Epithelial cell of proximal tubule (primary cell): Measurements from ENCODE around the genes HOXA7 and HOXA11.

DNA sequence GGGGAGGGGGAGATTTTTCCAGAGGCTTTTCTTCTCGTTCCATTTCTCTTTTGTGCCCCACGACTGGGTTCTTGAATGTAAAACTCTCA is 560 bp upstream of the PALS2 start:
- RAMPAGE, long total RNA = no peak
- RRBS = no CpG with 5 or more reads among the region's 2 CpGs

GRCh38 chr7:24572937-24573073 is 447 bp upstream of the PALS2 start:
- RAMPAGE, long total RNA = no peak
- RRBS = 2% methylated on average over 6 of the region's 11 CpGs

GRCh38 chr7:24755916-24756577 is 1.2 kb downstream of the GSDME start:
- RAMPAGE, long total RNA = no peak
- RRBS = no CpG with 5 or more reads among the region's 11 CpGs

- RAMPAGE, long total RNA = no peak
- RRBS = no CpG with 5 or more reads among the region's 6 CpGs
Measured at GRCh38 chr7:24877783-24878448, 102.1 kb downstream of the OSBPL3 start.

DNA sequence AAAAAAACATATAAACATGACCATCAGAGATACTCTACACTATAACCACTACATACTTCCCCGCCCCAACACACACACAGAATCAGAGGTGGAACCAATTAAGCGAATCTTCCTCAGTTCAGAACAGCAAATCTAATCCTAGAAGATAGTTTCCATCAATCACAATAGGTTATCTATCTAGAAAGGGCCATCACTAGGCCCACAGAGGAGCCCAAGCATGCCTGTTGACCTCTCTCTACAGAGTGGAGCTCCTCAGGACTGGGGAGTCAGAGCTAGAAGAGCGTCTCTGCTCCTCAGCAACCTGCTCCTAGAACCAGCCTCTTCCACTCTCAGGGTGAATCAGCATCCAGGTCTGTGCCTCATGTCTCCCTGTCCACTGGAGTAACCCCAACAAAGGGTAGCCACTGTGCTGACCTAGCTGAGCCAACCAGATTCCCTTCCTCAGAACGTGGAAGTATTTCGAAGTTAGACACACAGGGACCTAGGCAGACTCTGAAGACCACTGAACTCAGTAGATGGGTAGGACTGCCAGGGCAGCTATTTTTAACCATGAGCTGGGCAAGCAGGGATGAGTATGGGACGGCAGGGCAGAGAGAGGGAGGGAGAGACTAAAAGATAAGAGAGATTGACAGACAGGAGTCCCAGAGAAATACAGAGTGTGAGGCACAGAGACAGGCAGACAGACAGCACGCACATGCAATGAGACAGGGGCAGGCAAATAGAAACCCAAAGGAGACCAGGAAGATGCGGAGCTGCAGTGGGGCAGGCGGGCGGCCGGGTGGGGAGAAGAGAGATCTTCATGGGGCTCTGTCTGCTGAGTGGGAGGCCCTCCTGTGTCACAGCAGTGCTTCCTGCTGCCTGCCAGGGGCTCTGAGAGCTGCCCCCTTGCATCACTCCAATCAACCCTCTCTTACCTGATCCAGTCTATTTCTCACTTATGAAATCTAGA is 56.7 kb downstream of the OSBPL3 start:
- RAMPAGE, long total RNA = no peak
- RRBS = no CpG with 5 or more reads among the region's 11 CpGs

- RAMPAGE, long total RNA = no peak
- RRBS = no CpG with 5 or more reads among the region's 6 CpGs
Measured at GRCh38 chr7:25118393-25118956, 6.6 kb downstream of the CYCS start.

DNA sequence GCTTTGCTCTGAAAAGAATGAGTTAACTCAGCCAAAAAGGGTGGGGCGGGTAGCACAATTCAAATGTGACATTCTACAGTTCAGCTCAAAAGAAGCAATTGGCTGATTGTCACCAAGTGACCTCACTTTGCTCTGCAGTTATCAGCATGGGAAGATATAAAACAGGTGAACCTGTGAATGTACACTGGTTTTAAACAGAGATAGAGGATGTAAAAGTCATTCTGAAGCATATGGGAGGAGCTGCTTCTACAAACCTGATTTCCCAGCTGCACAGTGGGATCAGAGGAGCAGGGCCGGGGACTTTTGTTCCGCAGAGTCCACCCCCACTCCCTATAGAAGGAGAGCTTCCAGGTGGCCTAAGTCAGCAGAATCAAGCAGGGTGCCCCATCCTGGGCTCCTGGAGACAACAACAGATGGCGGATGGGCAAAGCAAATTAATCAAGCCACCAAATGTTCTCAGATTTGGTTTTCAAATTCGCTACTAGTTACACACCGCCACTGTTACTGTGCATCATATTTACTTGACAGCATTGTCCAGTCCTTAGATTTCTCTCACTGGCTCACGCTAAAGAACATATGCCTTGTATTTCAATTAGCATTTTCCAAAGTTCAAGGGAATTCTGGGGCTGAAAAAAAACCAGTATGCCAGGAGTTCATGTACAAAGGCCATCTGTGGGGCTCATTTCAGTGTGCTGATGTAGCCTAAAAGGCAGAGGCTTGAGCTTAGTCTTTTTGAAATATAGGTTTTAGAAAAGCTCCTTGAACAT is 27.6 kb upstream of the NPVF start:
- RAMPAGE, long total RNA = no peak
- RRBS = no CpG with 5 or more reads among the region's 7 CpGs

DNA sequence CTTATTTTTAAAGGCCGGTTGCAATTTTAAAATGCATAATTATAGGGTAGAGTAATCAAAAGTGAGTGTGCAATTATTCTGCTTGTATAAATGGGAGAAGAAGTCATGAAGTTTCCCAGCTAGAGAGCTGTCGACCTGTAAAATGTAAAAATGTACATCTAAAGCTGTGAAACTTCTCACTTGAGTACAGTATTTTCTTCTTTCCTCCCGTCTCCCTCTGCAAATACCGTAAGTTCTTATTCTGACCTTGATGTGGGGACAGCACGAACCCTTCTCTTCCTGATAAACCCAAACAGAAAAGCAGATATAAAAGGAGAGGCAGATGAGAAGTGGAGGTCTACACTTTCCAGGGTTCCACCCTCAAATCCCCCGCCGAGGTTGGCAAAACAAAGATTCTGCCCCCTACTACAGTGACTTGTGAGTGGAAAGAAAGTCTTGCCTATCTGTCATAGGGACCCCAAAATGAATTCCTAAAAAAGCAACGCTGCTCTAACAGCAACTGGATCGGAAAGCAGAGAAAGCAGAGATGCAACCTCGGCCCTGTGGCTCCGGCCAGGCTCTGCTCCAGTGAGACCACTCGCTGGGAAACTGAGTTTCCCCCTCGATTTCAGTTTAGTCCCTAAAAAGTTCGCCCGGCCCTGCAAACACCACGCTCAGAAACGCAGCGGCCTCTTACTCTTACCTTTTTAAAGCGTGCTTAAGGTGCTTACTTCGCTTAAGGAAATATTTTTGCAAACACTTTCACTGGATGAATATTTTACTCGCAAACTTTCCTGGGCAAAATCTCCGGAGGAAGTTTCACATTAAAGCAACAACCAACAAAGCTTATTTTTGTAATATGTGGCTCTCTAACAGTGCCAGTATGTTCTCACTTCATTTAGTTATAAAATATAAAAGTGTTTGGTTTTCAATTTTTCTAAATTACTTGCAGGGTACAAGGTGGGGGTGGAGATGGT is 298.0 kb upstream of the NFE2L3 start:
- RAMPAGE, long total RNA = no peak
- RRBS = 20% methylated on average over 5 of the region's 22 CpGs

GRCh38 chr7:25860250-25861025 is 291.6 kb upstream of the NFE2L3 start:
- RAMPAGE, long total RNA = no peak
- RRBS = 18% methylated on average over 7 of the region's 32 CpGs

DNA sequence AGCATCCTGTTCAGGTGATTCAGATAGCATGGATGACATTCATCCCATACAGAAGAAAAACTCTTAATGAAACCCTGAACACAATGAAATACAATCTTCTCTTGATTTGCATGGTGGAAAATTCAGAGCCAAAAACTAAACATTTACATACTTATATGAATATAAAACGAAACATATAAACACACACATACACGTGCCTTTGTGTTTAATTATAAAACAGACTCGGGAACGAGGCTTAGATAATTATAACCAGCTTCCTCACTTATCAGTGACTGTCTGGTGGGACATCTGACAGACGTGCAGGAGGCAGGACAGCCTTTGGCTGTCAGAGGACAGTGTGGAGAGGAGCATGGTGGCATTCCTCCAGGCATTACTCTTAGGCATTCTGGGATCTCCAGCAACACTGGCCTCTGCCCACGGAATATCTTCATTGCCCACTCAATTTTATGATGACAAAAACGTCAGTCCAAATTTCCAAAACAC is 262.3 kb upstream of the NFE2L3 start:
- RAMPAGE, long total RNA = no peak
- RRBS = no CpG with 5 or more reads among the region's 7 CpGs

DNA sequence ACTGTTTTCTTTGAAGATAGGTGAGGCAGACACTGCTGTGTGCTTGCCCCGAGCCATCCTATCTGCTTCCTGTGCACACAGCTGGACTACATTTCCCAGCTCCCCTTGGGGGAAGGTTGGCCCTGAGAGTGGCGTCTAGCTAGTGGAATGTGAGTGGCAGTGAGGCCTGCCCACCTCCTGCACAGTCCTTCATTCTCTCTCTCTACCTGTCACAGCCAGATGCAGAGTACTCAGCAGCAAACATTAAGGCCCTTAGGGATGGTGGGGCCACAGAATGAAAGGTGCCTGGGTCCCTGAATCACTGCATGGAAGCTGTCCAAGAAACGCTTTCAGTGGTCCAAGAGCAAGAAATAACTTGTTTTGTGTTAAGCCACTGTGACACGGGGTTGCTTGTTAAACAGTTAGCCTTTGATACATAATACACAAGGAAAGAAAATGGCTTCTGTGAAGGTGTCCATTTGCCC is 257.7 kb upstream of the NFE2L3 start:
- RAMPAGE, long total RNA = no peak
- RRBS = no CpG with 5 or more reads among the region's 4 CpGs

GRCh38 chr7:25895180-25895782 is 256.7 kb upstream of the NFE2L3 start:
- RAMPAGE, long total RNA = no peak
- RRBS = 2% methylated on average over 13 of the region's 24 CpGs

DNA sequence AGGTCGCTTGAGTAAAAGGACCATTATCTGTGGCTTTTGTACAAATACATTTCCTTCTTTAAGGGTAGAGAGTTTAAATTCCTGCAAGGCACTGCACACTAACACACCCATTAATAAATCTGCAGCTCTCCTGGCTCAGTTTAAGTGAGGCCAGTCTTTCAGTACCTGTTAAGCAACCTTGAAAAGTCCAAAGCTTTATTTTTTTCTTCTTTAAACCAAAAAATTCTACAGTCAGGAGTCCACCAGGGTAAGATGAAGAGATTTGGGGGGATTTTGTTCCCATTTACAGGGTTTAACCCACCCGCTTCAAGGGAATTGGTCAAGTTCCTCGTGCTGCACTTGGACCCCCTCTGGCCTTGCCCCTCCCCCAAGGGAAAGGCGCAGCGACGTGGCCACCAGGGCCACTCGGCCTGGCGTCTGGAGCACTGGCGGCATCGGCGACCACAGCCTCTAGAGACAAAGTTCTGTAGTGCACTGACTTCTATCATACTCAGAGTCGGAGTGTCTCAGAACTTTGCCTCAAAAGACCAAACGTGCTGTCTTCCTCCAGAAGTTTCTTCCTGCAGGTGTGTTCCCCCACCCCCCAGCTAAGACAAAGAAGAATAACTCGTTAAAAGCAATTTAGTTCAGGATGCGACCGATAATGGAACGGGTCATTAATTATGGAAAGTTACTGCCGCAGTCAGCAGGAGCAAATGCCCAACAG is 202.4 kb upstream of the NFE2L3 start:
- RAMPAGE, long total RNA = no peak
- RRBS = no CpG with 5 or more reads among the region's 18 CpGs

DNA sequence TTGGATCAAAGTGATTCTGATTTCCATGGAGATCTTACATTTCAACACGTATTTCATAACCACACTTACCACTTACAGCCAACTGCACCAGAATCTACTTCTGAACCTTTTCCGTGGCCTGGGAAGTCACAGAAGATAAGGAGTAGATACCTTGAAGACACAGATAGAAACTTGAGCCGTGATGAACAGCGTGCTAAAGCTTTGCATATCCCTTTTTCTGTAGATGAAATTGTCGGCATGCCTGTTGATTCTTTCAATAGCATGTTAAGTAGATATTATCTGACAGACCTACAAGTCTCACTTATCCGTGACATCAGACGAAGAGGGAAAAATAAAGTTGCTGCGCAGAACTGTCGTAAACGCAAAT is 15.4 kb downstream of the HNRNPA2B1 start:
- RAMPAGE, long total RNA = no peak
- RRBS = no CpG with 5 or more reads among the region's 10 CpGs

- RAMPAGE, long total RNA = no peak
- RRBS = no CpG with 5 or more reads among the region's 6 CpGs
Measured at GRCh38 chr7:26187078-26187732, 13.3 kb downstream of the HNRNPA2B1 start.

DNA sequence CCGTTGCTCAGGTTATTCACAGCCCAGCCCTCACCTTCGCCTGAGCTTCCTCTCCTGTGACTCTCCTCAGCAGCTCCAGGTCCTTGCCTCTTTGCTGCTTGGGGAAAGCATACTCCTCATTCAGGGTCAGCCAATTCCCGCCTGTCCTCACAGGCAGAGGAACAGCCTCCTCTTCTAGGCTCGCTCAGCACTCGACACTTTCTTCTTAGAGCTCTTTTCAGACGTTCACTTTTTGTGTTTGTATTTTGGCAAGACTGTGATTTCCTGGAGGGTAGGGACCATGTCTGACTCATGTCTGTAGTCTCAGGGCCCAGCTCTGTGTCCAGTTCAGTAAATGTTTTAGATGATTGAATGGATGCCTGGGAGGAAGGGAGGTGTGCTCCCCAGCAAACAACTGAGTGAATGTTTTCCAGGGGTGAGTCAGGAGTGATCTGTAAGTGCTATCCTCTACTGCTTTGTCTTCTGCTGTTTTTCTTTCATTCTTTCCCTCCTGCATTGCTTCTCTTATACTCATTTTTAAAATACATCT is 158.1 kb downstream of the SNX10 start:
- RAMPAGE, long total RNA = no peak
- RRBS = no CpG with 5 or more reads among the region's 6 CpGs

DNA sequence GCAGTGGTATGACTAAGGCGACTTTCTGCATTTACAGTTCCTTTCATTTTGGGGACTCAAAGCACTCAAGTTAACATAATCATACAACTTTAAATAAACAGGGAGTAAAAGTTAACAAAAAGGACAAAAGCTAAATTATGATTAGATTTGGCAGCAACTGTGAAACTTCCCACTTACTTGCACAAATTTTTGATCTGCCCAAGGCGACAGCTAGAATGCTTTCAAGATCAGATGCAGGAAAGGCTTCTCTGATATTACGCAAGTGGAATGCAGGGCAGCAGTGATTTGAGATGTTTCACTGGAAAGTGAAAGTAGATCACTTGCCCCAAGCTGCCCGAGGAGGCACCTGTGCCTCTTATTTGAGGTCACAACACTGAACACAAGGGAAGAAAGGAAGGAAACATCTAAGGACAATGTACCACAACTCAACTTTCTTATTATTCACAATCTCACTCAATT is 199.4 kb downstream of the SKAP2 start:
- RAMPAGE, long total RNA = no peak
- RRBS = no CpG with 5 or more reads among the region's 4 CpGs

DNA sequence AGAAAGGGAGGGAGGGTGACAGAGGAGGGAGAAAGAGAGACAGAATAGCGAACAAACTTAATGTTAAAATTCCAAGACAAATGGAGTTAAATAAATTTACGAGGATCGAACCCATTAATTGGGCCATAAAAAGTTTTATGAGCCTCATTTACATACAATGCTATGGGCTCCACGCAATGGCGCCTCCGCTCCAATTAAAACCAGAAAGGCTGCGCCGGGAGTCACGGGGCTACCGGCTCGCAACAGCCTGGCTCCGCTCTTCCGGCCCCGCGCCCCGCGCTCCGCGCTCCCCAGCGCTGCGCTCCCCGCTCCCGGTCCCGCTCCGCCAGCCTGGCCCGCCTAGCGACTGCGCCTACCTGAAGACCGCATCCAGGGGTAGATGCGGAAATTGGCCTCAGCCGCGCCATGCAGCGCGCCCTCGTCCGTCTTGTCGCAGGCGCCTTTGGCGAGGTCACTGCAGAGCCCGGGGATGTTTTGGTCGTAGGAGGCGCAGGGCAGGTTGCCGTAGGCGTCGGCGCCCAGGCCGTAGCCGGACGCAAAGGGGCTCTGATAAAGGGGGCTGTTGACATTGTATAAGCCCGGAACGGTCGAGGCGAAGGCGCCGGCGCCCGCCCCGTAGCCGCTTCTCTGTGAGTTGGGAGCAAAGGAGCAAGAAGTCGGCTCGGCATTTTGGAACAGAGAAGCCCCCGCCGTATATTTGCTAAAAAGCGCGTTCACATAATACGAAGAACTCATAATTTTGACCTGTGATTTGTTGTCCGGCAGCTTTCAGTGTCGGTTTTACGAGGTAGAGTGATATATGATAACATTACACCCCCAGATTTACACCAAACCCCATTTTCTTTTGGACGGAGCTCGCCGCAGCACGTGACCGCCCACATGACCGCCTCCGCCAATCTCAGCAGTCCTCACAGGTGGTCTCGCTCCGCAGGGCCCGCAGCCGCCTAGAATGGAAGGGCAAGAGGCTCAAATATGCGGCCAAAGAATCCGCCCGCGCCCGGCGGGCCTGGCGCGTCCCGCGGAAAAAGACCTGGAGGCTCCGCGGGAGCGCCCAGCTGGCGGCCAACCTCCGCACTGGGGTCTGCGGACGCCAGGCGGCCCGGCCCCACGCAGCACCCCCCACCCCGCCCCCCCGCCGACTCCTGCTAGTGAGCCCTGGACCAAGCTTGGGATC is at the start of gene HOXA7:
Gene HOXA7, minus strand, starts transcription at position 865 of the 1,174 bp plus-strand sequence.
- RAMPAGE, long total RNA = no peak
- RRBS = 2% methylated on average over 32 of the region's 103 CpGs

- RAMPAGE, long total RNA = no peak
- RRBS = 4% methylated on average over 4 of the region's 21 CpGs
Measured at GRCh38 chr7:27174548-27175079, 494 bp upstream of the HOXA10 start.

GRCh38 chr7:27185135-27186267 is at the start of gene HOXA11:
Gene HOXA11 (minus strand): TSS chr7:27185232.
- RAMPAGE, long total RNA = start-site peak on the minus strand at chr7:27185195-27185254, 37 and 44 reads in 2 replicates
- RRBS = 23% methylated on average over 12 of the region's 58 CpGs